BJ (cell line): ENCODE data around the genes OPN1MW, PLXNA3 and MPP1.

DNA sequence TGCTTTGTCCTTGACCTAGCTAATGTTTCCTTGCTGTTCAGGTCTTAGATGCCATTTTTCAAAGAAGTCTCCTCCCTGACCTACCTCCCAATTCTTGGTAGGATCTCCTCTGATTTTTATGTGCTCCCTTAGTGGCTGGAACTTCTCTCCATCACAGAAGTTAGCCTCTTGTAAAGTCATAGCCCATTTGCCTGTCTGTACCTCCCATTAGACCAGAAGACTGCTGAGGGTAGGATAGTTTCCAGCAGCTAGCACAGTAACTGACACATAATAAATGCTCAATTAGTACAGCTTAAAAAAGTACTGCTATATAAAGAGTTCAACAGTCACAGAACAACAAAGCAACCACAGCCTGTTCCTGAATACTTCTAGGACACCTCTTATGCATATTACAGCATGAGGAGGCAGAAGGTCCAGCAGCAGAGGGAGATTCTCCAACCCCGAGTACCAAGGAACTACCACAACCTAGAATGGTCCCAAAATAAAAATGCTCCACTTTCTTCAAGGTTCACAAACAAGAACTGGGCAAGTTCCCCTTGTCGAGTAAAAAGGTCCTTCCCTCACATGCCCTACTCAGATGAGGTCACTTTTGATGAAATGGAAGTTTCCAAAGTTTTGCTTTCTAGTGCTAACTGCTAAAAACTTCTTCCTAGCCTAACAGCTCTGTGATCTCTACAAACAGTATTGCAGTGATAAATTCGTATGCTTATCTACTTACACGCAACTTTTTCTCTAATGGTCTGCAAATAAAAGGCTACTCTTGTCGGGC is 13.0 kb downstream of the MECP2 start:
- CAGE, long polyA plus RNA = no peak
- RRBS = no CpG with 5 or more reads among the region's 5 CpGs

GRCh38 chrX:154096066-154096509 is 1.4 kb downstream of the MECP2 start:
- CAGE, long polyA plus RNA = no peak
- RRBS = no CpG with 5 or more reads among the region's 11 CpGs

DNA sequence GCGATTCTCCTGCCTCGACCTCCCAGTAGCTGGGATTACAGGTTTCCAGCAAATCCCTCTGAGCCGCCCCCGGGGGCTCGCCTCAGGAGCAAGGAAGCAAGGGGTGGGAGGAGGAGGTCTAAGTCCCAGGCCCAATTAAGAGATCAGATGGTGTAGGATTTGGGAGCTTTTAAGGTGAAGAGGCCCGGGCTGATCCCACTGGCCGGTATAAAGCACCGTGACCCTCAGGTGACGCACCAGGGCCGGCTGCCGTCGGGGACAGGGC is at the start of gene OPN1MW:
Gene OPN1MW (plus strand): TSS at position 195 of the 265 bp plus-strand sequence.
- CAGE, long polyA plus RNA = no peak
- RRBS = no CpG with 5 or more reads among the region's 12 CpGs

- CAGE, long polyA plus RNA = no peak
- RRBS = no CpG with 5 or more reads among the region's 5 CpGs
Observed at GRCh38 chrX:154334094-154334405, 38.5 kb downstream of the TKTL1 start.

DNA sequence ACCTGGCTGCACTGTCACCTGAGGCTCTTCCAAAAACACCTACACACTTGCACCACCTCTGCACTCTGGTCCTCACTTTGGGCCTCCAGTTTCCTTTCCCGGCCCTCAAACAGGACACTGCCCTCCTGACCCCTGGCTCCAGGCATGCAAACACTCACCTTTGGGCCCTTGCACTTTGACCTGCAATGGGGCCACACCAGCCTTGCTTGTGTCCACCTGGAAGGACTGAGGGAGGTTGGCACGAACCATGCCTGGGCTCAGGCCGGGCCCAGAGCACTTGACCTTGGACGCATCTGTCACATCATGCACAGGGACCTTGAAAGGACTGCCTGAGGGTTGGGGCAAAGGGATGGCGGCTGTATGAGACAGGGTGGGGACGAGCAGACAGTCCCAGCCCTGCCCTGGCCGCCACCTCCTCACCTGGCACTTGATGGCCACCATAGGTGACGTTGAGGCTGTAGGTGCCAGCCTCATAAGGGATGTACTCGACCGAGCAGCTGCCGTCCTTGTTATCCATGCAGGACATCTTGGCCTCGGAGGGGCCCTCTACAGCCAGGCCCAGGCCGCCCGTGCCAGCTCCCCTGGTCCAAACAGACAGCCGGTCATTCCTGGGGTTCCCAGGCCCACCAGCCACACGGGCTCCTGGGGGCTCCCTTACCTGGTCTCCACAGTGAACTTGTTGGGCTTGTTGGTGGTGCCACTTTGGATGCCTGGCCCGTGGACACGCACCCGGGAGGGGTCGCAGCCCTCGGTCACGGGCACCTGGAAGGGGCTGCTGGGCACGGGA is 15.4 kb downstream of the FLNA start:
- CAGE, long polyA plus RNA = no peak
- RRBS = no CpG with 5 or more reads among the region's 23 CpGs

DNA sequence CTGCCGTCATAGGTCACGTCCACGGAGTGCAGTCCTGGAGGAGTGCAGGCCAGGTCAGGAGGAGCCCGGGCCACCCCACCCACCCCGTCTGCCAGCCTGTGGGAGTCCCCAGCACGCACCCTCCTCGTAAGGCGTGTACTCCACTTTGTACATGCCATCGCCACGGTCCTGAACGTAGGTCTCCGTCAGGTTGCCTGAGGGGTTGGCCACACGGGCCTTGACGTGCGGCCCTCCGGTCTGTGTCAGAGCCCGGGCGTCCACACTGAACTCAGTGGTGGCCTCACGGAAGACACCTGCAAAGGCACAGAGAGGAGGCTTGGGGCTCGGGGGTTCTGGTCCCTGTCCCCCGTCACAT is 14.8 kb downstream of the FLNA start:
- CAGE, long polyA plus RNA = no peak
- RRBS = no CpG with 5 or more reads among the region's 21 CpGs

DNA sequence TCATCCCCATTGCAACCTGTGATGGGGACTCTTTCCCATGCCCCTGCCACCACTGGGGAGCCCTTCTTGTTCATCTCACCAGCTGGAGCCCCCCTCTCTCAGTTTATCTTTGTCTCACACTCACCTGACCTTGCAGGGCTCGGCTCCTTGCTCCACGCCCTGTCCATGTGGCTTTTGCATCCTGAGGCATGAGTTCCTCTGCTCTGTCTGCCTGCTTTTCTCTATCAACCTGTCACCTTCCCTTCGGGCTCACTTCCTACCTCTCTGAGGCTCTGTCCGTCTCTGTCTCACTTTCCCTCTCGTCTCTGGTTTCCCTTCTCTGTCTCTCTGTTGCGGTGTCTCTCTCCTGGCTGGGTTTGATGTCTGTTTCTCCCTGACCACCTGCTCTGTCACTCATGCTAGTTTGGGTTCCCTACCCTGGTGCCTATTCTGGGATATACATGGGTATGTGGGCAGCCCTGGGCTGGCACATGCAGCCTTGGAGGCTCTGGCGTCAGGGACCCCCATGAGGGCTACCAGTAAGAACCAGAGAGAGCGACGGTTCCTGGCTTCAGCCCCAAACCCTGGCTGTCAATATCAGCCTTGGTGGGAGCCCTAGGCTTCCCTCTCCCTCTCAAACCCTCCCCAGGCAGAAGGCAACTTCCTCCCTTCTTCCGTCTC is 490 bp downstream of the DNASE1L1 start:
- CAGE, long polyA plus RNA = no peak
- RRBS = no CpG with 5 or more reads among the region's 10 CpGs

- CAGE, long polyA plus RNA = no peak
- RRBS = 1% methylated on average over 81 of the region's 114 CpGs
Observed at GRCh38 chrX:154457561-154458444, at the start of gene PLXNA3. TSS of gene PLXNA3 (plus strand) at chrX:154458281.

DNA sequence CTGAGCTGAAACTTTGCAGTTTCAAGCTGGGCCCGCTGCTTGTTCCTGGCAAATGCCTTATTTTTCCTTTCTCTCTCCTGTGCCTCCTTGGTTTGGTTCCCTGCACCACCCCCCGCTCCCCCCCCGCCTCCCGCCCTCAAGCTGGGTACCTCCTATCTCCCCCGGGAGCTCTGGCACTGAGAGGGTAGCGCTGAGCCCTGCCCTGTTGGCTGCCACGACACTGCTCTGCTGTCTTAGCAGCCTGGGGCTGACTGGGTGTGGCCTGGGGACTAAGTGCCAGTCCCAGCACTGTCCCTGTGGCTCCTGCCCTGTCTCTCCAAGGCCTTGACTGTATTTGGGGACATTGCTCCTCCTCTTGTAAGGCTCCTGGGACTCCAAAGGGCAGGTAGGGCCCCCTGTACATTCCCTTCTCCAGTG is 977 bp downstream of the PLXNA3 start:
- CAGE, long polyA plus RNA = no peak
- RRBS = no CpG with 5 or more reads among the region's 7 CpGs

DNA sequence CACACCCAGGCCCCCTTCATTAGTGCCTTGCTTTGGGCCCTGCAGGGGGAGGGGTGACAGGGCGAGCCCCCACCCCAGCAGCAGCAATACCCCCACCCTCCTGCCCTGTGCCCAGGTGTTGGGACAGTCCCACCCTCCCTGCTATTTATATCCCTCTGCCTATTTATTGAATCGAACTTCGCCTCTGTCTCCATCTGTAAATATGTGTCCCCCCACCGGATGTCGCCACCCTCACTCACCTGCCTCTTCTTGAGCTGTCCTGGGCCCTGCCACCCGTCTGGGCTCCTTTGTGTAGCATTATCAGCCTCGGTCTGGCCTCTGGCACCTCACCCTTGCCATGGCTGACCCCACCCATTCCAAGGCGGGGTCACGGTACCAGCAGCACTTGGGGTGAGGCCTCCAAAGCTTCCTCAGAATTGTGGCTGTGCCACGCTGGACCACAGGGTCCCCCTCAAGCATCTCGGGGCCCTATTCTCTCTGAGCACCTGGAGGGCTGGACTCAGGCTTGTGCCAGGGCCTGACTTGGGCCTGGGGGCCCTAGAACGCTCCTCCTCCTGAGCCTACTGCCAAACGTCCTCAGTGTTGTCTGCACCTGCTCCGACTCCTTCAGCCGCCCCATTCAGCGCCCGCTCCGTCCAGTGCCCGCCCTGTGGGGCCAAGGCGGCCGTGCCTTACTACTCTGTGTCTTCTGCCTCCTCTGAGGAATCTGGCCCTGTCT is 6.1 kb downstream of the LAGE3 start:
- CAGE, long polyA plus RNA = no peak
- RRBS = no CpG with 5 or more reads among the region's 21 CpGs

DNA sequence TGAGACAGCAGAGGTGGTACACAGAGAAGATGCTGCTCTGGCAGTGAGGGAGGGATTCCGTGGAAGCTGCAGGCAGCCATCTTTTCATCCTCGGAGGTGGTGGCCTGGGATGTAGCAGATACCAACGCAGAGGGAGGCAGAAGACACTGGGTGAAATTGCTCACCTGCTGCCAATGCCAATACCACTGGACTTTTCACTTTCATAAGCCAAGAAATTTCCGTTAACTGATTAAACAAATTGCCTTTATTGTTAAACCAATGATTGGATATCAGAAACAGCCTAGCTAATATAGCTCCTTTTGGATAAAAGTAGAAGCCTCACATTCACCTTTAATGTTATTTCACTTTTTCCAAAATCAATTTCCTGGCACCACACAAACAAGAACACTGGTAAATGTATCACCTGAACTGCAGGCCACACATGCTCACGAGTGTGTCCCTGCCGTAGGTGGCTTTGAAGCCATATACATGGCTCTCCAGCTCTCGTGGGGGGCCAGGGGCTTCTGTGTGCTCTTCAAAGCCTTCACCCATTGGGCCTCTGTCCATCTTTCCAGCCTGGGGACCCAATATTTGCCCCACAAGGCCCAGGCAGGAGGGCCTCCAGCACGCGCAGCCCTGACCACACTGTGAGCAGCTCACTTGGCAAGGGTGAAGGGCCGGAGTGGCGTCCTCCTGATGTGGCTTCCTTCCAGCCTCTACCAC is 2.5 kb downstream of the UBL4A start:
- CAGE, long polyA plus RNA = no peak
- RRBS = no CpG with 5 or more reads among the region's 11 CpGs

- CAGE, long polyA plus RNA = no peak
- RRBS = no CpG with 5 or more reads among the region's 16 CpGs
Observed at GRCh38 chrX:154485264-154485761, 1.1 kb downstream of the UBL4A start.

DNA sequence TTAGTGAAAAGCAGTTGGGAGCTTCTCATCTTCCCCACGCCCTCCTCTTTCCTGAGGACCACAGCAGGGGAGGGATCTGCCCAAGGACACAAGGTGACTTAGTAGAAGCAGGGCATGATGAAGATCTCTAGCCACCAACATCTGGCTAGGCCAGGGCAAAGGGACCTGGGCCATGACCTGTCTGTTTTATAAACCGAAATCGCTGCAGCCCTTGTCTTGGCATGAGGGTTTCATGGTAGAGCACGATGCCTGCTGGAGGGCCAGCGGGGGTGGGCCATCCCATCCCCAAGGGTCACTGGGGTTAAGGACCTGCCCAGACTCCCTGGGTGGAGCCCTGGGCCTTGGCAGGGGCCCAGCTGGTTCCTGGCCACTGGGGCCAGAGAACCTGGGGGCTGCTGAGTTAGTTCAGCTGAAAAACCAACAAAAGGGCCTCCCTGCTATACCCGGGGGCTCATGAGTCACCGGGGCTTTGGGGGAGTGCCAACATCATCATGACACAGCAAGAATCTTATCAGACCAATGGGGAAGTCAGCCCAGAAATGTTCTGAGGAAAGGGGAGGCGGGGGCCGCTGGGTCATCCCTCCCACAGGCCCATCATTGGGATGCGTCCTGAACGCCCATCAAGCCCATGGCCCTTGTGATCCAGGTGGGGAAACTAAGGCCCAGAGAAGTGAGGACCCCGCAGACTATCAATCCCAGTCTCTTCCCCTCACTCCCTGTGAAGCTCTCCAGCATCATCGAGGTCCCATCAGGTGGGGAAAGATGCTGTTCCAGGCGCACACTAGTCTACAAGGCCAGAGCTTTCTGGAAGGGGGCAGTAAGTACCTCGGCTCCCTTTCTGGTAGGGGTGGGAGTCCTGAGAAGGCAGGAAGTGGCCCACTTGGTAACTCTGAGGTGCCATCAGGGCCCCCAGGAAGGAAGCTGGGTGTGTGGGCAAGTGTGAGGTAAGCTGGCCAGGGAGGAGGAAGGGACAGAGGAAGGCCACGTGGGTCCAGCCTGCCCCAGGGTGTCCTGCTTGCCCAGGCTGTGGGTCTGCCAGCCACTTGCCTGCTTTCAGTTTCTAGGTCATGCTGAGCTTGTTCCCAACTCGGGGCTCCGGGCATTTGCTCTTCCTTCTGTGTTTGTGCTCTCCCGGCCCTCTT is 4.6 kb downstream of the G6PD start:
- CAGE, long polyA plus RNA = no peak
- RRBS = no CpG with 5 or more reads among the region's 19 CpGs

GRCh38 chrX:154776701-154777924 is 14.4 kb downstream of the DKC1 start:
- CAGE, long polyA plus RNA = no peak
- RRBS = no CpG with 5 or more reads among the region's 7 CpGs

DNA sequence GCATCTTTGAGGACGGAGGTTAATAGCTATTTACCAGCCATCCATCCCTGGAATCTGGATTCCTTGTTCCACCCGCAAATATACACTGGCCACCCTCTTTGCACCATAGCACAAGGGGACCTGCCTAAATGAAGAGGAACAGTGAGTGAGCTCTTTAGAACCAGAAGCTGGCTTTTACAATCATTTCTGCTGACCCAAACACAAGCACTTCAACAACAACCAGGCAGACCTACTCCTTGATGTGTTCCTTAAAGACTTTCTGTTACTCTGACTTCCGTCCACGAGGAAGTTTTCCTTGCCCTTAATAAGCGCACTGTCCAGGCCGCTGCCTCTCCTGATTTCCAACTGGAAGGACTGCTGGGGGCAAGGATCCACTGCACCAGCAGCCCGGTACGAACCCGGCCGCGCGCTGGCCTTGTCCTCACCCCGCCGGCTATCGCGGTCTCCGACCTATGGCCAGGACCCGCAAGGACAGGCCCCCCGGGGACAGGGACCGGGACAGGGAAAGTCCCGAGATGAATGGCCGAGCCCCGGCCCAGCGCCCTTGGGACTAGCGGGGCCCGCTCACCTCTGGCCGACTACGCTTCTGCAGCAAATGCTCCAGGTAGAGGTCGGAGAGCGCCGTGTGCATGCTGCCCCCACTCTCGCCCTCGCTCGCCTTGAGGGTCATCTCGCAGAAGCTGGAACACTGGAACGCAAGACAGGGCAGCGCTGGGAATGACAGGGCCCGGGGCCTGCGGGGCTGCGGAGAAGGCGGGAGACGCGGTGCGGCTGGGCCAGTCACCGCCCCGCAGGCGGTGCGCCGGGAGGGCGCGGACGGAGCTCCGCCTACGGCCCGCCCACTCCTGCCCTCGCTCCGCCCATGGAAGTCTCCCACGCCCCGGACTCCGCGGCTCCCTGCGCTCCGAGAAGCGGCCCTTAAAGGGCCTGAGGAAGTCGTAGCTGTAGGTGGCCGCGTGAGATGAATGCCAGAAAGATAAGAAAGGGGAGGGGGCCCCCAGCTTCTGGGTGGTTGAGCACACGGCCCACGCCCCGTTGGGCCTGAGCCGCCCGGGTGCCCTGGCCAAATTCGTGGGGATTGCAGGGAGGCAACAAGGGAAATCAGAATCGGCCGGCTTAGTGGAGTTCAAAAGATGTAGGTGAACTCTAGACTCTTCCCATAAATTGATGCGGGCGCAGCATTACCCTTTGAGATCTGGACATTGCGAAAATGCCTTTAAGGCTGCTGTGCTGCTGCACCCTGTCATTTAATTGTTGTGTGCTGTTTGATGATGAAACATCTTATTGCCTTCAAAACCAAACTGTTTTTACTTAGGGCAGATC is at the start of gene MPP1:
Gene MPP1 (minus strand): TSS at position 782 of the 1,323 bp plus-strand sequence.
- CAGE, long polyA plus RNA = no peak
- RRBS = 2% methylated on average over 30 of the region's 78 CpGs

DNA sequence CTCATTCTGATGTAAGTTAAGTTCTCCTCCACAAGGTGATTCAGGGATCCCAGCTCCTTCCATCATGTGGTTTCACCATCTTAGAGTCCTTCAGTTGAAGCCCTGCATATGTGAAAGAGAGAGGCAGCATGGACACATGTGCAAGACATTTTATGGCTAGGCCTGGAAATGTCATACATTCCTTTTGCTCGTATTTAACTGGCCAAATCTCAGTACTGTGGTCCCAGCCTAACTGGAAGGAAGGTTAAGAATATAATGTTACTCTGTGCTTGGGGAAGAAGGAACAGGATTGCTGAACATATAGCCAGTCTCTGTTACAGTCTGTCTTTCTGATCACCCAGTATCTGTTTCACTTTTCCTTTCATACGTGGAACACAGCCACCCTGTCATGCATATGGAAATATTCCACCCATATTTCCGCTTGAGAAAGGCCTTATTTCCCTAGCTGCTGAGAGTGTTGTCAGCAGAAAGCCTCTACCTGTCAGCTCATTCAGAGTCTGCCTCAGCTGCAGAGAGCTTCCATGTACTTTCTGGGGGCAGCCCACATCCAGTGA is 7.0 kb downstream of the SMIM9 start:
- CAGE, long polyA plus RNA = no peak
- RRBS = no CpG with 5 or more reads among the region's 3 CpGs

- CAGE, long polyA plus RNA = no peak
- RRBS = no CpG with 5 or more reads among the region's 17 CpGs
Observed at GRCh38 chrX:155026452-155026749, 243 bp upstream of the FUNDC2 start.

DNA sequence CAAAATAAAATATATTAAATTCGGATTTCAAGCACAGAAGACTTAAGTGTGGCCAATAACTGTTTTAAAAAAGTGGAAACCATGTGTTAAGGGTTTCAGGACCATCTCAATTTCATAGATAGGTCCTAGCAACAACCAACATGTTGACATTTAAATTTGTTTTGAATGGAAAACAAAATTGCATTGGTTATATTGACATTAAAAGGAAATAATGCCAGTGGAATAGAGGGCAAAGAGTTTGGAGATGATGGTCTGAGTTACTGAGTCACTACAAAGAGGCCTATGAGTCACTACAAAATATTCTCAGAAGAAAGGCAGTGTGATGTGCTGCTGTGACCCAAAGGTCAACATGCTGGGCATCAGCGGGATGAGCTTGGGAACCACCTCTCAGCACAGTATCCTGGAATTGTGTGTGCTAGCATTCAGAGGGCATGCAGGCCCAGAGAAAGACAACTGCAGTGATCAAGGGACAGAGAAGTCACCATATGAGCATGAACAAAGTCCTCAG is 2.8 kb downstream of the CMC4 start:
- CAGE, long polyA plus RNA = no peak
- RRBS = no CpG with 5 or more reads among the region's 2 CpGs

DNA sequence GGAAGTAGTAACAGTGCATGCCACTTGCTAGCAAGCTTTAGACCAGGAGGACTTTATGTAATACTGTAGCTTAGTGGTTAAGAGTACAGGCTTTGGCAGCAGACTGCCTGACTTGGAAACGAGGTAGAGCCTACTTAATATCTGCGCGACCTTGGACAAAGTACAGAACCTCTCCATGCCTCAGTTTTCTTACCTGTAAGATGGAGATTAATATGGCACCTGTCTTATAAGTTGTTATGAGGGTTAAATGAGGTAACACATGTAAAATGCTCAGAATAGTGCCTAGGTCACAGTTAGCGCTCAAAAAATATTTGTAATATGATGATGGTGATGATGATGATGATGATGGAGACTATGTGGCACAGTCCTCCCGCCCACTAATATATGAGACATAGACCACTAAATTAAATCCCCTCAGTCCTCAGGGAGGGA is 27.3 kb upstream of the VBP1 start:
- CAGE, long polyA plus RNA = no peak
- RRBS = no CpG with 5 or more reads among the region's 5 CpGs

DNA sequence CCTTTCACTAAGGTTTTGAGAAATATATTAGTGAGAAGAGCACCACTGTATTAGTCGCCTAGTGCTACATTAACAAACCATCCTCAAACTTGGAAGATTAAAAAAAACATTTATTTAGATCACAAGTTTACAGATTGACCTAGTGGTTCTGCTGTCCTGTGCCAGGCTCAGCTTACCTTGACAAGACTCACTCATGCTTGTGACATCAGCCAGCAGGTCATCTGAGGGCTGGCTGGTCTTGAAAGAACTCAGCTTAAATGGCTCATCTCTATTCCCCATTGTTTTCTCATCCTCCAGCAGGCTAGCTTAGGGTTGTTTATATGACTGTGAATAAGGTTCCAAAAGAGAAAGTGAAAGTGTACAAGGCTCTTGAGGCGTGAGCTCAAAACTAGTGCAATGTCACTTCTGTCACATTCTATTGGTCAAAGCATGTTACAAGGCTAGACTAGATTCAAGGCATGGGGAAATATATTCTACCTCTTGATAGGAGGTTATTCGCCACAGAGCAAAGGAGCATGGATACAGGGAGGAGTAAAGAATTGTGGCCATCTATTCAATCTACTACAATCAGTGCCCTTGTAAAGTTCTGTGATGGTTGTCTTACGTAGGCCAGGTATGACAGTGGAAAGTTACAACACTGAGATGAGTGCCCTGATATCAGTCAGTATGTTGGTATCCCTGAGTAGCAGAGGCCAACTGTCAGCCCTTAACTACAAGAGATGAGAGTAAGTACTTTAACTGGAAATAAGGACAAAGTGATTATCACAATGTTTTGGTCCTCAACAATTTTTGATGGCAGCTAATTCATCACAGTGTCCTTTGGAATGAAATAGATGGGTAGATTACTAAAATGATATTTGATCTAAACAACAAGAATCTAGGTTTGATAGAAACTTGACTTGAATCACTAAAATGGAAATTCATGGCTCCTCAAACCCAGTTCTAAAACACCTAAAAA is 19.8 kb upstream of the TMLHE start:
- CAGE, long polyA plus RNA = no peak
- RRBS = no CpG with 5 or more reads among the region's 4 CpGs